Left ventricle myocardium (tissue), 1 donor: ENCODE measurements around a stretch of chr12.

- PRO-cap, result bidirectional peak, plus-strand start at chr12:26122958, minus-strand start at chr12:26122841; bidirectional peak, plus-strand start at chr12:26123410, minus-strand start at chr12:26123149
Measured at GRCh38 chr12:26122914-26124006, 1.6 kb downstream of the BHLHE41 start.

GRCh38 chr12:26153789-26154175 is 28.9 kb upstream of the BHLHE41 start:
- PRO-cap, result no peak

DNA sequence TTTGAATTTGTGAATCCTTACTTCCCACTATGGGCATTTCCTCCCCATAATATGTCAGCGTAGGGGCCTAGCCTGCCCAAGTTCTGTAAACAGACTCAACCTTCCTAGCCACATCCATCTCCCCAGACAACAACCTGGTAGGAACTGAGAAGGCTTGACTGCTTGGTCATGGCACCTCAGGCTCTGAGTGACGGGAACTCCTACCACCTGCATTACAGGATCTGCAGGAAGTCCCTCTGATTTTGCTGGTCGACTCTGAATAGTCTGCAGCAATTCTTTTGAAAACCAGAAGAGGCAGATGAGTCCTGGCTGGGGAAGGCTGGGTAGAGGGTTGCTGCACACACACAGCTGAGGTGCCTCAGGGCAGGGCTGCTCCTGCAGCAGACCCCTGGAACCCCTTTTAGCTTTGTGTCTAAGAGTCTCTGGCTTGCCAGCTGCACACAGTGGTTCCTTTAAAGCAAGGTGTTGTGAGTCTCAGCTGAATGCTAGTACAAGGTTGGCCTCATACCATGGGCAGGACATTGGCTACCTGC is 33.6 kb upstream of the BHLHE41 start:
- PRO-cap, result no peak

GRCh38 chr12:26246451-26247234 is 51.3 kb downstream of the SSPN start:
- PRO-cap, result no peak

GRCh38 chr12:26716003-26716704 is 116.8 kb downstream of the ITPR2 start:
- PRO-cap, result no peak

DNA sequence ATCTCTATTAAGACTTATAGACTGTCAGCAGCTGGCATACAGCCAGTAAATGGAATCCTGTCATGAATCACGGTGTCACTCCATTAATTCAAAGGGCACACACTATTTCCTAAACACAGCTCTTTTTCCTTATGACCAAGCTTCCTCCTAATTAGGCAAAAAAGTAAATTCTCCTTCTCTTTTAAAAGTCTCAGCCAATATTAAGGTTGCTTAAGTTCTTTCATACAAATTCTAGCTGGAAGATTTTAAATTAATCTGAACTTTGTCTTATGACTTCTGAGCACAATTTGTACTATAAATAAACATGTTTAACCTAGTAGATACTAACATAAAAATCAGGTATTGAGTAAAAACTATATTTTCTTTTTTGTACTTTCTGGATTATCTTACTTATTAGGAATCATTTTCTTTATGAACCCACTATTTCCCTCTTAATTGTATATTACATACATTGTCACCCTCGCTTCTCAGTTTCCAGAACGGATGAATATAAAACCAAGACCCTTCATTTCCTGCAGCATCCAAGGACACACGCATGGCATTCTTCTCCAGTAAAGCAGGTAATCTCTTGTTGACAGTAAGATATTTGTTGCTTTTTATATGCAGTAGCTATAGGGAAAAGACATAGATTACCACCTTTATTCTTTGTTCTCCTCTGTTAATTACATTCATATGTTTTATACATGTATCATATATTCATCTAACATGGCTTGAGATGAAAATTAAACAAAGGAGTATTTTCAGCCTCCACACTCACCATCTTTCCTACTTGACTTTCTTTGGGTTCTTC is 110.9 kb downstream of the ITPR2 start:
- PRO-cap, result no peak

DNA sequence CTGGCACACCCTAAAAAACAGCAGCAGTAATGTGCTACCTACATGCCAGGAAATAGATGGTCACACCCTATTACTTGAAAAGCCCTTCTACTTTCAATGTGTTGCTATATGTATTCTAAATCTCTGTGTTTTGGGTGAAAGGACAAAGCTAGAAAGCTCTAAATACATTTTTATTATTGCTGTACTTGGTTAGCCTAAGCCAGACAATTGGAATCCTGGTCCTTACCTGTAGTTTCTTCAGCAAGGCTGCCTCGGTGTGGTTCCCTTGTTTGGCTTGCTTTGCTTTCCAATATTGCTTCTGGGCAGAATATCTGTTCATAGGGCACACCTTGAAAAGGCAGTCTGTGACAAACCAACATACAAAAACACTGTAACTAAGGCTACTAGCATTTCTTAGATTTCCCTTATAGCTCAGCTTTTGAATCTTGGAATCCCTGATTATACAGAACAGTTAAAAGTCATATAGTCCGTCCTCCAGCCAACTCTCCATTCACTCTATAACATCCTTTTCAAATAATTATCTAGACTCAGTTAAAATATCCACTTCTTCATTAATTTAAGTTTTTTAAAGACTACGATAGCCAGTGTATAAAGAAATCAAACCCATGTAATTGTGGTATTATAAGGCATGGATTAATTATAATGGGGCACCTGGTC is 107.4 kb downstream of the ITPR2 start:
- PRO-cap, result no peak

- PRO-cap, result bidirectional peak, plus-strand start at chr12:26833534, minus-strand start at chr12:26833193
Measured at GRCh38 chr12:26833274-26833716, 301 bp upstream of the ITPR2 start.

- PRO-cap, result no peak
Measured at GRCh38 chr12:26913973-26914390, 23.8 kb downstream of the INTS13 start.

GRCh38 chr12:27186519-27186850 is 57.6 kb upstream of the STK38L start:
- PRO-cap, result no peak

GRCh38 chr12:27226336-27227068 is 17.6 kb upstream of the STK38L start:
- PRO-cap, result unidirectional peak, minus-strand start at chr12:27226509

DNA sequence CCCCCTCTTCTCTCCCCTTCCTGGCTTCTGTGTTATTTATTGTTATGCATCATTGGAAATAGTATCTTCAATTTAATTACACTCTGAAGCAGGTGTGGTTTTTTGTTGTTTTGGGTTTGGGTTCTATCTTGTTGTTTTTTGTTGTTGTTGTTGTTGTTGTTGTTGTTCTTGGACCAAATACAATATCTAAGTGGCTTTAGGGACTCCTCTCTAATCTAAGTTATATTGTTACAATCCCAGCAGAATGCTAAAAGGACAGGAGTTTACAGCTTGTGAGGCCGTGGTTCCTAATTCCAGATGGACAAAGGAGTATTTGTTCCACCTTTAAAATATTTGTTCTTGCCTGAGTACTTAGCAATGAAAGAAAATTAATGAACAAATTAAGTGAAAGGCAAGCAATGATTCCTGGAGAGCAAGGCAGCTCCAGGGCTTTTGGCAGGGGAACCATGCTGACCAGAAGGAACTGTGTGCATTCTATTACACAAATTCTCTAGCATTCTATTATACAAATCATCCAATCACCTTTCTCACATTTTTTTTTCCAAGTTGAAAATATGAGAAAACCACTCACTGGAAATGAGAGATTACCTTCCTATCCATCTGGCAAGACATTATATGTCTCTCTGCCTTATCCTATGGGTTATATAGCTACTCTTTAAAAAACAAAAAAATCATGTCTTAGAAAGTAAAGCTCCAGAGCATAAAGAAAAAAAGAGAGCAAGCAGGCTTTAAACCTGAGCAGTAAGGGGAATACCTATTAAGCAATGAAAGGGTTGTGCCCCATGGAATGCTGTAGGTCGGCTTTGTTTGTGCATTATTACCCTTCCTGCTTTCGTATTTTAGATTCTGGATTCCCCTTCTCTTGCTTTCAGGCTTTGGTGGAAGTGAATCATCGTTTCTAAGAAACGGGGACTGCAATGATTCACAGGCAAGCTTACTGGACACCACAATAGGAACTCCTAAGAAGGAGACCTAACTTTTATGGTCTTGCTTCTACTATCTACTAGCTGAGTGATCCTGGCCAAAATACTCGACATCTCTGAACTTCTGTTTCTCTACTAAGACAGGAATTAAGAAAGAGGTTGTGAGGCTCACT is 1.7 kb upstream of the BMAL2 start:
- PRO-cap, result no peak

DNA sequence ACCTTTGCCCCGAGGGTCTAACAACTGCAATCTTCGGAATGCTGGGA is 193 bp upstream of the BMAL2 start:
- PRO-cap, result no peak

DNA sequence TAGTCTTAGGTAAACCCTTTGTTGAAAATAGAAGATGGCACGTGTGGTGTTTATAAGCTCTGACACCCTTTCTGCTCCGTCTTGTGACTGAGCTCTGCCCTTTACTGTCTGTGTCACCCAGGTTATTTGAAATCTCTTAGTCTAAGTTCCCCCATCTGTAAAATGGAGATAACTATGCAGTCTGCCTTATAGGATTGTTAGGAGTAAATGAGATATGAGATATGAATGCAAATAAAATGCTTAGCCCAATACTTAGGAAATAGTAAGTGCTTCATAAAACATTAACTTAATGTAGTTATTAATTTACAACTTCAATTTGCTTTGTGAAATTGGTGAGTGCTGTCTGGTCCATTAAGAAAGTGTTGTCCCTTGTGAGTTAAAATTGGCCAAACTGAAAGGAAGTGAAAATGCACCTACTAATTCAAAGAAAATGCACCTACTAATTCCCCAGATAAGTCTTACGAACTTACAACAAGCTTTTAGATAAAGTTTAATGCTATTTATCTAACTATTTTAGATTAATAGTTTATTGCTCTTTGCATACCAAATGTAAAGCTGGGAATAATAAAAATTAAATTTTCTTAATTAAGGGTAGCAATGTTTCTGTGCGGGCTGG is 1.6 kb downstream of the BMAL2 start:
- PRO-cap, result no peak

GRCh38 chr12:27377813-27379040 is 45.6 kb downstream of the BMAL2 start:
- PRO-cap, result no peak

- PRO-cap, result unidirectional peak, minus-strand start at chr12:27525096
Measured at GRCh38 chr12:27524783-27525292, 832 bp downstream of the PPFIBP1 start.

DNA sequence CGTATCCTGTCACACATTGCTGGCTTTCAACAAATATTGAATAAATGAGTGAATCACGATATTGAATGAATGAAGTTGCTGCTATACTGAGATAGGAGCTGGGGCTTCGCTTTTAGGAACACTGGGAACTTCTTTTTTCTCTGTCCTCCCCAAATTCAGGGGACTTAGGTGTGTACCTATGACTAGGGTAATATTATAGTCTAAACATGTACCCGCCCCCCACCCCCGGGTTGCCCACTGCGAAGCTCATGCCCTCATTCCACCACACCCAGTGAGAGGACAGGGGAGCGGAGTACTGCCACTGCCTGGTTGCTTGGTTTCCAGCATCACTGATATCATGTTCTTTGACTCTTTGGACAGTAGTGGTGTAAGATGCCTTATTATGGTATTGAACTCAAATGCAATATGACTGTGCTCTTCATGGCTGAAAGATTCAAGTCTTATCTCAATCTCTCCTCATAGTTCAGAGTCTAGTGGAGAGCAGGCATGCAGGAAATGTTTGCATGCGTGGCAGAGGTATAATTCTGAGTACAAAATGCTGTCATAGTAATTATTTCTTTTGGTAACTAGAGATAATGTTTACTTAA is 55.8 kb upstream of the REP15 start:
- PRO-cap, result no peak

DNA sequence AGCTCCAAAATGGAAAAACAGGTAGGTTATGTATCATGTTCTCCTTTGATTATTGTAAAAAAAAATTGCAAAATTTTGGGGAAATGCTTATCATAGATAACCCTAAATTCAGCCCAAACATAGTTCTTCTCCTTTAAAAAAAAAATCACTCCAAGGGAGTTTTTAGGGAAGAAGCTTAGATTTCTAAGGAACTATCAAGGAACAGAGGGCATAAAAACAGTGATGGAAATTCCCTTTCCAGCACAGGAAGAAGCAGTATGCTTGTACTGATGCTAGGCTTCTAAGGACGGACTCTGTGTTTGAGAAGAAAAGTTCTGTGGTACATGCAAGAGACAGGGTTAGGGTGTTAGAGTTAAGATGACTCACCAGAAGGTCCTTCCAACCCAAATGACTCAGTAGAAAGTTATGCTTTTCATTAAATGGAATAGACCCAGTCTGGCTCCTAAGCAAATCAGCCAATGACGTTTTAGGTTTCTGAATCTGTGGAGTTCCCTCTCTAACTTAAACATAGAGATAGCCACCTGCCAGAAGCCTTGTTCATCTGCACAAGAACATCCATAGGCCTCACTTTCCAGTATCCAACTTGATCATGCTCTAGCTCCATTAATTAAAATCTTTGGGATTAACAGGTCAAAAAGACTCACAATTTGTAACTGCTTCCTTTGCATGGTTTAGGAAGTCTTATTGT is 5.7 kb downstream of the PTHLH start:
- PRO-cap, result no peak

DNA sequence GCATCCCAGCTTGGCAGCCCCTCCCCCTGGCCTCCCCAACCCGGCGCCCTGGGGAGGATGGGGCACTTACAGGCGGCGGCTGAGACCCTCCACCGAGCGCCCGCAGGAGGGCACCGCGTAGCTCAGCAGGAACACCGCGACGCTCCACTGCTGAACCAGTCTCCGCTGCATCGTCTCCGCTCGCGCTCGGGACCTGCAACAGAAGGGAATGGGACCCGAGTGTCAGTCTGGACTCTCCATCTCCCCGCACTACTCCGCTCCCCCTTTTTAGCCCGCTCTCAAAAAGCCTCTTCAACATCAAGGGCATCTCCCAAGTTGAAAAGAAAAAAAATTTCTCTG is 3.2 kb downstream of the PTHLH start:
- PRO-cap, result no peak

DNA sequence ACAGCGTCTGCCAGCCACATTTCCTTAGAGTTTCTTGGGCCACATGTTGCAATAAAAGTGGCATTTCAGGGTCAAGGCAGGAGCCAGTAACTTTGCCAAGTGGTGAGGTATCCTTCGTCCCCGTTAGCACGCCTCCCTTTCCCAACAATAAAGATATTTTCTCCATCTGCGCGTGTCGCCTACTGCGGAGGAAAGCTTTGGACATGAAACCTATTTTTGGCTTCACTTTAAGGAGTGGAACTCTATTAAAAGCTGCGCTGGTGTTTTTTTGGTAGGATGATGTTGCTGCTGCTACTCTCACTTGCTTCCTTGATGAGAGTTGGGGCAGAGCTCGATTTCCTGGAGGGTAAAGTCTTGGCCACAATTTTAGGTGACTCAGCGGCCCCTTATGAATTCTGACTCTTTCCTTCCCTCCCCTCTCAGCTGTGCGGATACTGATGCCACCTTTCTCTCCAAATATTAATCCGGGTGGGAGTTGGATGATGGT is 851 bp downstream of the CCDC91 start:
- PRO-cap, result no peak